Peripheral blood mononuclear cell (primary cell): ENCODE data around the gene GAA.

GRCh38 chr17:79831506-79832426, 7.5 kb downstream of the CBX4 start:
- PRO-cap, 8 experiments: peak in 3 of 8 experiments; most common minus-strand start chr17:79832101 (in 2)

GRCh38 chr17:79839515-79840383, 509 bp upstream of the CBX4 start:
- PRO-cap, 8 experiments: peak in 8 of 8 experiments; most common plus-strand start chr17:79839684 (in 8)

- PRO-cap, 8 experiments: no peak in any of the 8 experiments
Observed at GRCh38 chr17:79842520-79843559, 3.6 kb upstream of the CBX4 start.

DNA sequence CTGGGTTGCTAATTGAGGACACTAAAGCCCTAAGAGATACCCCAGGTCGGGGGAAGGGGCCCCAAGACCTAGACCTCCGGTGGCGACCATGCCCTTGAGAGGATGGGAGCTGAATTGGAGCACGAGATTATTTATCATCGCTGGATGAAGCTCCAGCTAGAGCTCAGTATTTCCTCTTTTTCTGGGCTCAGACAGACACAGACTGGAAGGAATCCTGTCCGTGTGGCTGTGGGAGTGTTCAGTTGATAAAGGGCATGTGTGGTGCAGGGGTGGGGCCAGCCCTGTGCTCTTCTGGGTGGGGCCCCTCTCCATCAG, 6.3 kb upstream of the CBX4 start:
- PRO-cap, 8 experiments: peak in 1 of 8 experiments; most common minus-strand start position 204 of the sequence (in 1)

- PRO-cap, 8 experiments: no peak in any of the 8 experiments
Observed at GRCh38 chr17:79897658-79898224, 58.5 kb upstream of the CBX4 start.

DNA sequence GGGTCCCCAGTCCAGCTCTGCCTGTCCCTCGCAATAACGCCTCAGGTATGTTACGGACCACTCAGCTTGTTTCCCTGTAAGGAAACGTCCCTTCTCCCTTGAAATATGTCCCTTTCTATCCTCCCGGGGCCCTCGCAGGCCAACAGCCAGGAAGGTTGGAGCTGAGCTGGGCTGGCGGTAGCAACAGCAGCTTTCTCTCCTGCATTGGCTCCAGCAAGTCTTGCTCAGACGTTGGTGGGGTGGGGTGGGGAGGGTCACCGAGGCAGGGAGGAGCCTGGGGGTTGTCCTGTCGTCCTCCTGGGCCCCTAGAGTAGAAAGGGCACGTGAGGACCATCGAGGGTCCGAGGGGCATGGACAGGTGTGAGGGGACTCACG, 80.3 kb upstream of the CBX4 start:
- PRO-cap, 8 experiments: no peak in any of the 8 experiments

DNA sequence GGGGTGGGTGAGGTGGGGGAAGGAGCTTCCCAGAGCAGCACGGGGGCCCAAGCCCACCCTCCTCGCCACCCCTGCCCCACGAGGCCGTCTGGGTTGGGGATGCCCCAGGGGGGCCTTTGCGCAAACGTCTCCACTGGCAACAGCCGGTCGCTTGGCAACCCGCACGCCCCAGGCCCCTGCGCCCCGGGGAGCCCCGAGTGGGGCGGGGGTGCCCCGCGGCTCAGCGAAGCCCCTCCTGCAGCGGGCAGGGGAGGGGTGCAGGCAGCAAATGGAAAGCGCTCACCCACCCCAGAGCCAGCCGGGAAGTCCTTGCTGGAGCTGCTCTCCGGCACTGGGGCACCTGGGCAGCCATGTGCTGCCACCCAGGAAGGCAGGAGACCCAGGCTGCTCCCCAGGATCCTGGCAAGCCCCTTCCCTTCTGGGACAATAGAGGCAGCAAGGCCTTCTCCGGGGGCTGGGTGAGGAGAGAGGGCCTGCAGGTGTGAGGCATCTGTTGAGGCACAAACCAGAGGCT, 80.7 kb upstream of the CBX4 start:
- PRO-cap, 8 experiments: no peak in any of the 8 experiments

DNA sequence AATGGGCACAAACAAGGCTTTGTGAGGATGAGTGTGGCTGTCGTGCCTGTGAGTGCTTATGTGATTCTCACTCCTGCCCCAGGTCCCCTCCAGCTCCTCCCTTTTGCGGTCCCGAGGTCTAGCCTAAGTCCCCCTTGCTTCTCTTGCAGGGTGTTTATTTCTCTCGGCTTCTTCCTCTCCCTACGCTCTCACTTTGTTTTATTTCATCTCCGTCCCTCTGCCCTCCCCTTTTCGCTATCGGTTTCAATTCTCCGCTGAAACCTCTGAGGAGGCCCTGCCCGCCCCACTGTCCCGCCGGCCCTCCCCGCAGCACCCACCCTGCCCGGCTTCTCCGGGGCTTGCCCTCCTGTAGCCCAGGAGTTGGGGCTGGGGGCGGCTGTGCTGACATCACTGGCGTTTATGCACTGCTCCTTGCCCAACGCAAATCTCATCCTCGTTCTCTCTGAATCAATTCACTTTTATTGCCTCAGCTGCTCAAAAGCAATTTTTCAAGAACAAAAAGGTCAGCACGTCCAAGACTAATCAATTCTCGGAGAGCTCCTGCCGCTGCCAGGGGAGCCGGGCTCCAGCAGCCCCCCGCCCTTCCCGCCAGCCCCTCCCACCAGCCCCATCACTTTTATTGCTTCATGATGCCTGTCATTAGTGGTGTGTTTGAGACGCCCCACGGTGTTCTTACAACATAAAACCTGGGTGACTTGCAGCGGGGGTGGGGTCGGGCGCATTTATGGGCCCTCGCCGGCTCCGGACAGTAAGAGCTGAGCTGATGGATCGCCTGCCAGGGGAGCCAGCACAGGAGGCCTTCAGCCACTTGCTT, 82.6 kb upstream of the CBX4 start:
- PRO-cap, 8 experiments: peak in 2 of 8 experiments; most common plus-strand start position 286 of the sequence (in 2)

GRCh38 chr17:79978467-79979084, 57.1 kb downstream of the TBC1D16 start:
- PRO-cap, 8 experiments: no peak in any of the 8 experiments

DNA sequence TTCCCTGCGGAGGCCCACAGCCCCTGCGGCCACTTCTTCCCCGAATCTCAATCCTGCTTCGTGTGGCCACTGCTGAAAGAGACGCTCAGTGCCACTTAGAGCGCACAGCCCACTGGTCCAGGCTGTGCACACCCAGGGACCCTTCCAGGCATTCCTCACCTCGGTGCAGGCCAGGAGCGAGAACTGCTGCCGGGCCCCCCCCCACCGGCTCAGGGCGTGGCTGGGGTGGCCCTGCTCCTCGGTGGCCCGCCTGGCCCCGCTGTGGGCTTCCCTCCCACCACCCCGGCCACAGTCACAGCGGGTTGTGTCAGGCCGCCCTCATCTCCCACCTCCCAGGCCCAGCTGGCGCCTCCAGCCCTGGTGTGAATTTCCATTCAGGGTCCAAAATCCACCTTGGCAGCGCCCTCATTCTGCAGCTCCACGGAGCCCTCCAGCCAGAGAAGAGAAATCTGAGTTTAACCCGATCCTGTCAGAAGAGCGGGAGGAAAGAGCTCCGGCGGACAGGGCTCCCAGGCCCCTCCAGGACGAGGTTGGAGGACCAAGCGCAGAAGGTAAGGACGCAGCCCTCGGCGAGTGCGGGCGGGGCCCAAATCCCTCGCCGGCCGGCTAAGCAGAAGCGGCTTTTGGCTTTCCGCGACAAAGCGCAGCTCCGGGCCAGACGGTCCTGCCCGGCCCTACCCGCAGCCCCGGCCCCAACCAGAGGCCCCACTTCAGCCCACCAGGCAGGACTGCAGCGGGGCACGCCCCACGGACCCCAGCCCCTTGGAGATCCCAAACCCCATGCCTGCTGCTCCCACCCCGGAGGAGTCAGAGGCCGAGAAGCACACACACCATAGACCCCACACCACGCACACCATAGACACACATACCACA, 12.0 kb downstream of the TBC1D16 start:
- PRO-cap, 8 experiments: no peak in any of the 8 experiments

DNA sequence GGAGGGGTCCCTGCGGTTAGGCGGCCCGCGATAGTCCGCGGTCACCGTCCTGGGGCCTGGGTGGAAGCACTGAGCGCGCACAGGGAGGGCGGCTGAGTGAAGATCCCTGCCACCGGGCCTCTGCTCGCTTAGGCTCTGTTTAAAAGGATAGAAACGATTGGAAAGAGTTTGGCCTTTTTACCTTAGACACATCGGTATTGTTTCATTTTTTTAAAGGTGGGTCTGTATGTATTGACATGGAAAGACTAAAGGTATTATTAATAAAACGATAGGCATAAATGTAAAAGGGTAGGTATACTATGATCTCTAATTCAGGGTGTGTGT, 715 bp downstream of the CCDC40 start:
- PRO-cap, 8 experiments: no peak in any of the 8 experiments

DNA sequence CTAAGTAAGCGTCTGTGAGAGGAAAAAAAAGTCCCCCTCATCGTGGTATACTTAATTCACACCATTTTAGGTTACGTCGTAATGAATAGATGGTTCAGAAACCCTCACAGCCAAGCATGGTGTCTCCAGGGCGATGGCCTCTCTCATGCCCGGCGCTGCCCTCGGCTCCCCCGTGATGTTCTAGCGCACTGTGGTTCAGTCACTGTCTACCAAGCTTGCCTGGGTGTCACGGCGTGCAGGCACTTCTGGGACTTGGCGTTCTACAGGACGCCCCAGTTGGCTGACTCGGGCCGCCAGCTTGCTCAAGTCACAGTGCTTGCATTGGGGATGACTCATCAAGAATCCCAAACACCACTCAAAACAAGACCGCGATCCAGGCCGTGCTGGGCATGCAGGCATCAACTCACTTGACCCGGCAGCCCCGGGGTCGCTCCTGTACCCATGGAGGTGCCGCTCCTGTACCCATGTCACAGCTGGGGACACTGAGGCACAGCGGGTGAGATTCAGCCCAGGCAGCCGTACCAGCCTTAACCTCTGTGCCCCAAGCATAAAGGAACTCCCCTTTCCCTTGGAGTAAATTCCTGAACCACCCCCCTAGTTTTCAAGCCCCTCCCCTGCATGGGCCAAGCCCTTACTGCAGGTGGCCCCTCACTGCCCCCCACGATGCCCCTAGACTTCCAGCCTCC, 27.8 kb downstream of the CCDC40 start:
- PRO-cap, 8 experiments: no peak in any of the 8 experiments

DNA sequence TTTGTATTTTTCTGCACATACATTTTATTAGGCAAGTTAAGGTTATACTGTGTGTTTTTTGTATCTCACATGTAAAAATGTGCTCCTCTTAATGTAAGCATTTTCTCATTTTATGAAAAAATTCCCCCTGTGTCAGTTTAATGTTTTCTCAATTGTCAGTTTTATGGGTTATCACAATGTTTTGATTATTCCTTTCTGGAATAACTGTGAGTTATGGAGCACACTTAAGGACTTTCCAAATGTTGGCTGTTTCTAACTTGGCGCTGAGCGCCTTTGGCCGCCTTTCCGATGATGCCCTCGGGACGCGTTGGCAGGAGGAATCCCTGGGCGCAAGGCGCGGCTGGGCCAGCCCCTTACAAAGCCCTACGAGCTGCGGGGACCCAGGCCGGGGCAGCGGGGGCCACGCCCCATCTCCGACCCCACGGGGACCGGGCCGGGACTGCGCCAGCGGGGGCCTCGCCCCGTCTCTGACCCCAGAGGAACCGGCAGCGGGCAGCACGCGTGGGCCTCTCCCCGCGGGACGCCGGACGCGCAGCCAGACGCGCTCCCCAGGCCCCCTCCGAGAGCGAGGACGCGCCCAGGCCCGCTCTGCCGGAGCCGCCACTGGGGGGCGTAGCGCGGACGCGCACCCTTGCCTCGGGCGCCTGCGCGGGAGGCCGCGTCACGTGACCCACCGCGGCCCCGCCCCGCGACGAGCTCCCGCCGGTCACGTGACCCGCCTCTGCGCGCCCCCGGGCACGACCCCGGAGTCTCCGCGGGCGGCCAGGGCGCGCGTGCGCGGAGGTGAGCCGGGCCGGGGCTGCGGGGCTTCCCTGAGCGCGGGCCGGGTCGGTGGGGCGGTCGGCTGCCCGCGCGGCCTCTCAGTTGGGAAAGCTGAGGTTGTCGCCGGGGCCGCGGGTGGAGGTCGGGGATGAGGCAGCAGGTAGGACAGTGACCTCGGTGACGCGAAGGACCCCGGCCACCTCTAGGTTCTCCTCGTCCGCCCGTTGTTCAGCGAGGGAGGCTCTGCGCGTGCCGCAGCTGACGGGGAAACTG, at the start of gene GAA:
Gene GAA (plus strand): TSS at position 739 of the 1,035 bp plus-strand sequence.
- PRO-cap, 8 experiments: peak in 8 of 8 experiments; most common plus-strand start position 746 of the sequence (in 5); most common minus-strand start position 561 of the sequence (in 3)

- PRO-cap, 8 experiments: peak in 1 of 8 experiments; most common minus-strand start chr17:80139327 (in 1)
Observed at GRCh38 chr17:80138927-80139466, 7.9 kb downstream of the EIF4A3 start.

DNA sequence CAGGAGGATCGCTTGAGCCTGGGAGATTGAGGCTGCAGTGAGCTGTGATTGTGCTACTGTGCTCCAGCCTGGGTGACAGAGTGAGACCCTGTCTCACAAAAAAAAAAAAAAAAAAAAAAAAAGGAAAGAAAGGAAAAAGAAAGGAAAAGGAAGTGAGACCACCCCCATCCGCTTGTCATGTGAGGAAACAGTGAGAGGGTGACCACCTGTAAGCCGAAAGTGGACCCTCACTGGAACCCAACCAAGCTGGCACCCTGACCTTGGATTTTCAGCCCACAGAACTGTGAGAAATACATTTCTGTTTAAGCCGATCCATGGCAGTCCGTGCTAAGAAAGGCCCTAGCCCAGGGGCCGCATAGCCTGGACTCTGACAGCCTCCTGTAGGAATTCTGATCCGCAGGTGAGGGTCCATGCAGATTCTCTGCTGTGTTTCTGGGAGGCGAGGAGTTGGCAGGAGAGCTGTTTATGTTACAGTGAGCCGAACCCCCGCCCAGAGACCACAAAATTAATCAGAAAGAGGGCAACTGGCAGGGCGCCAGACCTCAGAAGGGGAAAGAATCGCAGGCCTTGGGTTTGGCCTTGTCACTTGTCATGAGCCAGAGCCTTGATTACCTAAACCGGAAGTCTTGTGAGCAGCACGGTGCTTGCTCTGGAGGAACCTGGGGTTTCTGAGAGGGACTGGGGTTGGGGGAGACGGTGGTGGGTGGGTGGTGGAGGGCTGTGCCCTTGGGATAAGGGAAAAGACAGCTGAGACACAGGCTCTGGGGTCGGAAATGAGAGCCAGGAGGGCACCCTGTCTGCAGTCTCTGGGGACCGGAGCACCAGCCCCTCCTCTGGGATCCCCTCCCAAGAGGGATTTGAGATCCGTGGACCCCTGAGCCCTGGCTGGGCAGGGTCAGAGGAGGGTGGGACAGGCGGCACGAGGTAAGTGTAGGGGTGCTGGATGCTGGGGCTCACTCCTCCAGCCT, 784 bp downstream of the SGSH start:
- PRO-cap, 8 experiments: peak in 8 of 8 experiments; most common plus-strand start position 671 of the sequence (in 3); most common minus-strand start position 423 of the sequence (in 5)

- PRO-cap, 8 experiments: peak in 8 of 8 experiments; most common plus-strand start chr17:80221015 (in 1); most common minus-strand start chr17:80220902 (in 6)
Observed at GRCh38 chr17:80220592-80221240, 489 bp downstream of the SLC26A11 start.

DNA sequence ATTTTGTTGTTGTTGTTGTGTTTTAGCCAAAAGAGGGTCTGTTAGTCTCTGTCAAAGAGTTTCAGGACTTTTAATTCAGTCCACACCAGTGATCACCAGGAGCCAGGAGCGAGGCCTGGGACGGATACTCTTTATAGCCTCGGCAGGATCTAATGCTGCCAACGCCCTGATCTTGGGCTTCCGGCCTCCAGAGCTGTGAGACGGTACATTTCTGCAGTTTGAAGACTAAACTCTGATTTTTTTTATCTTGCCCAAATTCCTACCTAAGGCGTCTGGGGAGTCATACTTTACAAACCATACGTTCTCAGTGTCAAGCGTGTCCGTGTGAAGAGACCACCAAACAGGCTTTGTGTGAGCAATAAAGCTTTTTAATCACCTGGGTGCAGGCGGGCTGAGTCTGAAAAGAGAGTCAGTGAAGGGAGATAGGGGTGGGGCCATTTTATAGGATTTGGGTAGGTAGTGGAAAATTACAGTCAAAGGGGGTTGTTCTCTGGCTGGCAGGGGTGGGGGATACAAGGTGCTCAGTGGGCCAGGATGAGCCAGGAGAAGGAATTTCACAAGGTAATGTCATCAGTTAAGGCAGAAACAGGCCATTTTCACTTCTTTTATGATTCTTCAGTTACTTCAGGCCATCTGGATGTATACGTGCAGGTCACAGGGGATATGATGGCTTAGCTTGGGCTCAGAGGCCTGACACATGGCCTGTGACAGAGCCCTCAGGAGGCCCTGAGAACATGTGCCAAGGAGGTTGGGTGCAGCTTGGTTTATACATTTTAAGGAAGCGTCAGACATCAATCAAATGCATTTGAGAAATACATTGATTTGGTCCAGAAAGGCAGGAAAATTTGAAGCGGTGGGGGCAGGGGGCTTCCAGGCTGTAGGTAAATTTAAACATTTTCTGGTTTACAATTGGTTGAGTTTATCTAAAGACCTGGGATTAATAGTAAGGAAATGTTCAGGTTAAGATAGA, 2.5 kb upstream of the RNF213 start:
- PRO-cap, 8 experiments: no peak in any of the 8 experiments

GRCh38 chr17:80264605-80264929, 3.9 kb downstream of the RNF213 start:
- PRO-cap, 8 experiments: peak in 1 of 8 experiments; most common minus-strand start chr17:80264677 (in 1)

GRCh38 chr17:80272871-80273607, 12.4 kb downstream of the RNF213 start:
- PRO-cap, 8 experiments: no peak in any of the 8 experiments

DNA sequence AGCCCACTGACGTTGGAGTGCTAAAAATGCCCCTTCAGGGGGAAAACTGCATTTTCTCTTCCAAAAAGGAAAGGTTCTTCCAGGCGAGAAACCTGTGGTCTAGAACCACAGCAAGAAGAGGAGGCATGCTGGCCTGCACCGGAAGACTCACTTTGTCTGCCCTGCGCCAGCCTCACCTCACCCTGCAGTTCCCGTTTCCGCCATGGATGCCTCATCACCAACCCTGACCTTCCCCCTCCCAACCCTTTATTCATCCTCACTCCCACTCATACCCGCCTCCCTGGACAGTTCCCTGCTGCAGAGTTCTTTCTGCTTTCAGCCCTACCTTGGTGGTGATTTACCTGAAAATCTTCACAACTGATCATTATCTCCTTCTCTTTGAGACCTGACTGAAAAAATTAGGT, 19.2 kb upstream of the ENDOV start:
- PRO-cap, 8 experiments: peak in 2 of 8 experiments; most common plus-strand start position 193 of the sequence (in 2)